Myometrial cell (primary cell): ENCODE data around the genes DLD, PNPLA8, LRRN3 and GPR85.

GRCh38 chr7:107595117-107595731, 15.2 kb downstream of the BCAP29 start:
- RAMPAGE, long total RNA, result no peak

DNA sequence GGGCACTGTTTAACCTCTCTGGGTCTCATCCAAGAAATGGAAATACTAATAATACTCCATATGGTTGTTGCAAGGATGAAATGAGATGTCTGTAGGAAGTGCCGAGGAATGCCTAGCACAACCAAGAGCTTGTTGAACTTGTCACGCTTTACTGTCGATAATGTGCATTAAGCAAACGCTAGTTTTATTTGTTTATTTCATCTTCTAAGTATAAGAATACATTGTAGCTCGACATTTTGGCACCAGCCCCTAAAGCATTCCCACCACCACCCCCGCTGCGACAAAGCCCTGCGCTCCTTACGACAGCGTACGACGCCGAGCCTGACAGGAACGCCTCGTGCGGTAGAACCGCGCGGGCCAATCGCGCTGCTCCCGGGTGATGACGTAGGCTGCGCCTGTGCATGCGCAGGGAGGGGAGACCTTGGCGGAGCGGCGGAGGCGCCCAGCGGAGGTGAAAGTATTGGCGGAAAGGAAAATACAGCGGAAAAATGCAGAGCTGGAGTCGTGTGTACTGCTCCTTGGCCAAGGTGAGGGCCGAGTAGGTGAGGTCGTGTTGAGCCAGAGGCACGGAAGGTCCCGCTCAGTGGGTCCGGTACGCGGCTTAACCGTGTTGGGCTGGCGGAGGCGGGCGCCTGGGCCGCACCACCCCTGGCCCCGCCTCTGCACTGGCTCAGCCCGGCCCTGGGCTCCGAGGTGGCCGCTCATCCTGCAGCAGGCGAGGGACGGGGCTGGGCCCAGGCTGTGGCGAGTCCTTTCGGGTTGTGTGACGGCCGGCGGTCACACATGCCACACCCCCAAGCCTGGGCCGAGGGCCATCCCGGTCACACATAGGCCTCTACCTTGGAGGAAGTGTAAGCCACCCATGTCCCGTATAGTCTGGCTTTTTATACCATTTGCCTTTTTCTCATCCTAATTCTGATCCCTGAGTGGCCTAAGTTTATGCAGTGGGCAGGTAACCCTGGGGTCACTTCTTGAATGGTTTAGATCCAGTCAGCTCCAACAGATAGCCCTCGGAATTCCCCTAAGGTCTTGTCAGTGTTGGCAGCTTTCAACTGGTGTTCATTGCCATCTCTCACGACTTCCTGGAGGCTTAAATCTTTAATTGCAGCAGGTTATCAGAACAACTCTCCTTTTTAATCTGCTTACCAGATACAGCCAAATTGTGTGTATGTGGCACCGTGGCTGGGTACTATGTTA, at the start of gene DLD:
Gene DLD, plus strand, starts transcription at position 421 of the 1,197 bp plus-strand sequence.
- RAMPAGE, long total RNA, result start-site peak on the plus strand centred at position 430 of the sequence, 44 bp wide, 1,680 and 2,262 reads in 2 replicates

DNA sequence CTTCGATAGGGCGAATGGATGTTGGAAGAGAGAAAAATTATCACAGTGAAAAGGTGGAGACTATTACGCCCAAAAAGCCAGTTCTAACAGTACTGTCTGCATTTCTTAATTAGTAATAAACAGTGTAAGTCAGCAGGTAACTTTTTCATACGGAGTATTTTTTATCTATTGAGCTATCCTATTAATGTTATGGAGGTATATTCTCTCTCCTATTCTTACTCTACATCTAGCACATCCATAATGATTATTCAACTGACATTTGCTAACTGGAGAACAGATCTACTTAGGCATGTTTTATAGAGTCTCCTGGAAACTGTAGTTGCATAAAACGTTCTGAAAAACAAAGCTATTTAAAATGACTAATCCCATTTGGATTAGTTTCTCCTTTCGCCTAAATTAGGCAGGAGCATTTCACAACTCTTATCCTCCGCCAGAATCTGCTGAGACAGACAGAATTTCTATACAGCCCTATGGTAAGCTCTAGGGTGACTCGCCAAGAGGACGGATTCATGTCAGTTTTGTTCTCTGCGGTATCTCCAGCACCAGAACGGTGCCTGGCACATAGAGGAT, 44.4 kb downstream of the LAMB1 start:
- RAMPAGE, long total RNA, result no peak

DNA sequence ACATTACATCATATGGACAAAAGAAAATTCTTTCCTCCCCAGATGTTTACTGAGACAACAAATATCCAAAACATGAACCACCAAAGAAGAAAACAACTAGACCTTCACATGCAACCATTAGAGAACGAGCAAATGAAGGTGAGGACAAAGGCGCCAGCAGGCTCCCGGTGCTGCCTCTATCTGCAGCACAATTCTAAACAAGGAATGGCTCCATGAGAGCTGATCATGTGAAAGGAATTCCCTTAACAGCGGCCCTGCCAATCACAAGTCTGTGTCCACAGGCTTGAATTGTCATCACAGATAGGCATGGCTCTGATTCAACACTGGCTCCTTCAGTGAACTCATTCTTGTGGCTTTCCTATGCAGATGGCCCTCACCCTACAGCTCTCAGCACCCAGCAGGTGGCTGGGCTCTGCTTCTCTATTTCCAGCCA, 36.3 kb downstream of the LAMB1 start:
- RAMPAGE, long total RNA, result no peak

DNA sequence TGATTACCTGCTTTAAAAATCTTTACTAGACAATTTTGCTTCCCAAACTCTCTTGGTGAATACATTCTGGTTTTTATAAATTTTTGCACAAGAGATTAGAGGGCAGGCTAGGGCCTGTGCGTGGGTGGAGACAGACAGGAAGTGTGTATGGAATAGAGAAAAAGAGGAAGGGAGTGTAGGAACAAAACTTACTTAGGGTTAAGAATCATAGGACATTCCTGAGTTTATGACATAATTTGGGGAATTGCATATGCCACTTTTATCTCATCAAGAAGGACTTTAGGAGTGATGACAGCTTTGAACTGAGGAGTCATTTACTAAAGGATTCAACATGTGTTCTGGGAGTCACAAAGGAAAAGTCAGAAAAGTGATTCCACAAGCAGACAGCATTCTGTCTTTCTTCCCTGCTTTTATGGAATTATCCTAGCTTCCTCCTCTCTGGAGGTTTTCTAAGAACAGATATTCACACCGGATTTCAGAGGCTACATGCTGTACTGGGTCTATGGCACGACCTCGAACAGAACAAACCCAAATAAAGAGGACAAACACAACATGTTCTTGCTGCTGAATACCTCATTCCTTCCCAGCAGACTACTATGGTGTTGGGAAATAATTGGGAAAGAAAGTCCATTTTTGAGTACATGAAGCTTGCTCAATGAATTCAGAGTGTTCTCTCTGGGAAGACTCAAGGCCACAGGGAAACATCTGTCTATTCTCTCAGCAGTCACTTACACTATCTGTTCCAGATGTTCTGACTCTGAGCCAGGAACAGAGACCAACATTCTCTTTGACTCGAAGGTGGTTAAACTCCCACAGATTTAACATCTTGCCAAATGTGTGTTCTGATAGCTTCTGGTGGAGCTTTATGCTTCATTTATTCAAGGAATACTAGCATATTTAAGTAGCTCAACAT, 31.1 kb downstream of the LAMB1 start:
- RAMPAGE, long total RNA, result no peak

DNA sequence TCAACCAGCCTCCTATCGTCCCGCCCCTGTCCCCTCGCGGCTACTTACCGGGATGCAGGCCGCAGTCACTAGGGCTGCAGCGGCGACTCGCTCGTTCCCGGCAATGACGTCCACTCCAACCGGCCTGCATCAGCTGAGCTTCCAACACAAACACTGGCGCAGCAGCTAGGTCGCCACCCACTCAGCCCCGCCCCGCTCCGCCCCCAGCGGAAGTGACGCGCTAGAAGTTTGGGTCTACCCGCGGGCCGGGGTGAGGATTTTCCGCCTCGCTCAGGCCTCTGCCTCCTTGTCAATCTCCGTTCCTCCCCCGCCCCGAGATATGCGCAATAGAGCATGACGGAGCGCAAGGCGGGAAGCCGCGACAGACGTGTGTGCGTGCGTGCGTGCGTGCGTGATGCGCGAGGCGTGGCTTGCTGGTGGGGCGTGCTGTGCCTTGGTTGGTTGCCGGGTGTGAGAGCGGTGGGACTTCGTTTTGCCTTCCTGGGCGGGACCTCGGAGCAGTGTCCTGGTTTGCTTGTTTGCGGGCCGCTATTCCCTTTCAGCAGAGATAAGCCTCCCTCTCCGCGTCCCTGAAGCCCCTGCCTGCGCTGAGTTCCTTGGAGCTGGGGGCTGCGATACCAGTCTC, at the start of gene PNPLA8:
Gene PNPLA8, minus strand, starts transcription at position 155 of the 625 bp plus-strand sequence.
- RAMPAGE, long total RNA, result start-site peak on the minus strand centred at position 119 of the sequence, 60 bp wide, 98 and 110 reads in 2 replicates

DNA sequence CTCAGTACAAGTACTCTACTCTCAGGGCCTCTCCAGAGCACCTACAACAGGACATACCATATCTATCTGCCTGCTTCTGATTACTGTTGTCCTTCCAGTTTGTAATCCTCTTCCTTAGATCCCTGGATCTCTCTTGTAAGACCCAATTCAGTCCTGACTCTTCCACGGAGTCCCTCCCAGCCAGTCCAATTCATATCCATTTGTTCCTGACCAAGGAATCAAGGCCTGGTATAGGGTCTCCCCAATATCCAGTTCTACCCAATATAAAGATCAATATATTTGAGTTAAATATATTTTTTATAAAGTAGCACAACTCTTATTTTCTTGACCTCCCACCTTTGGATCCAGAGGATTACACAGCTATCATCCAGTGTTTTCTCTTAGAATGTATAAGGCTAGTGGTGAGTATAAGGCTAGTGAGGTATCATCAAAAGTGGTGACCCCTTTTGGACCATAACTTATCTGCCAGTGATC, 416.1 kb upstream of the LRRN3 start:
- RAMPAGE, long total RNA, result no peak

DNA sequence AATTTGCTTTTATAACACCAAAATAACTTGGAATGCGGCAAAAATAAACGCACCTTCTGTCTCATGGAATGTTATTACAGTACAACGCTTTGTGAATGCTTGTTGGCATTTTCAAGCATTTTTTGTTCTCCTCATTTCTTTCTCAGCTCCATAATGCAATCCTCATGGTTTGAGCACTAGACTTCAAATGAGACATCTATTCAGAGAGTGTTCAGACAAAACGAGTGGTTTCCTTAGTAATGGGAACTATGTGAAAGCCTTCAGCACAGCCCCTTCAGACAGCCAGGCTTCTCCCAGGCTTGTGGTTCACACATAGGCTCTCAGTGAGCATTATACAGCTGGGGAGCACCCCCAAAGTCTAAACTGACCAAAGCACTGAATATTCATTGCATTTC, 8.6 kb upstream of the LRRN3 start:
- RAMPAGE, long total RNA, result no peak

DNA sequence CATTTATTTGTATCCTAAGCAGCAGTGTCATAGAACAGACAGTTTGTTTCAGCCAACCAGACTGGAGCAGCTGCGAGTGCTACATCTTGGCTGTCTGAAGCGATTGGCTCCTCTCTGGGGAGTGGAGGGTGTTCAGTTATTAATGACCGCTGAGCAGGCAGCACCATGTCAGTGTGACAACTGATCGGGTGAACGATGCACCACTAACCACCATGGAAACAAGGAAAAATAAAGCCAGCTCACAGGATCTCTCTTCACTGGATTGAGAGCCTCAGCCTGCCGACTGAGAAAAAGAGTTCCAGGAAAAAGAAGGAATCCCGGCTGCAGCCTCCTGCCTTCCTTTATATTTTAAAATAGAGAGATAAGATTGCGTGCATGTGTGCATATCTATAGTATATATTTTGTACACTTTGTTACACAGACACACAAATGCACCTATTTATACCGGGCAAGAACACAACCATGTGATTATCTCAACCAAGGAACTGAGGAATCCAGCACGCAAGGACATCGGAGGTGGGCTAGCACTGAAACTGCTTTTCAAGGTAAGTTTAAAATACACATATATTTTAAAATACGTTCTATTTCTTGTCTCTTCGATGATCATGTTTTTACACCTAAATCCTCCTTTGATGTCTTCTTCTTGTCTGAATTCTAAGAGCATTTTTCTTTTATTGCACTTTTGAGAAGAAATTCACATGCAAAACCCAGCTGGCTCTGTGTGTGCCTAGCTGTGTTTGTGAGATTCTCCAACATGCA, at the start of gene LRRN3:
Gene LRRN3, plus strand, starts transcription at position 168 of the 759 bp plus-strand sequence.
- RAMPAGE, long total RNA, result no peak

DNA sequence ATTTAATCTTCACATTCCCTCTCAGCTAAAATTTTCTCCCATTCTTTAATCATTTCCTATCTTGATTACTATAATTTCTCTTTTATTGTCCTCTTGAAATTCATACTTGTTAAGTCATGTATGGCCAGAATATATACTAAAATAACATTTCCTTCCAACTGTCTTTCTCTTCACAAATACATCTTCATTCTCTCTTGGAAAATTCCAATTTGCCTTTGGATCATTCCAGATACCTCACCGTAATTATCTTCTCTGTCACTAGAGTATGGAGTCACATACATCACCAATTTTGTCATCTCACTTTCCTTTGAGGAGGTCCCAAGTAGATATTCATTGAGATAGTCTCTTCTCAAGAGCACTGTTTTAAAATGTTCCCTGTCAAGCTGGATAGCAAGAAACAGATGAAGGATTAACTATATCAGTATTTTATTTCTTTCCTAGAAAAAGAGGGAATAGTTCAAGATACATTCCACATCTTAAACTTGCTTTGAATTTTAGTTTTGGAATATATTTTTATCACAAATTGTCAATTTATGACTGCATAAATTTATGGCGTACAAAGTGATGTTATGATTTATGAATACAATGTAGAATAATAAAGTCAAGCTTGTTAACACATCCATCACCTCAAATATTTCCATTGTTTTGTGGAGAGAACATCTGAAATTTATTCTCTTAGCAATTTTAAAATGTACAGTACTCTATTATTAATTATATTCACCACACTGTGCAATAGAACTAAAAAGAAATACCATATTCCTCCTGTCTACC, 125.1 kb downstream of the LRRN3 start:
- RAMPAGE, long total RNA, result no peak

DNA sequence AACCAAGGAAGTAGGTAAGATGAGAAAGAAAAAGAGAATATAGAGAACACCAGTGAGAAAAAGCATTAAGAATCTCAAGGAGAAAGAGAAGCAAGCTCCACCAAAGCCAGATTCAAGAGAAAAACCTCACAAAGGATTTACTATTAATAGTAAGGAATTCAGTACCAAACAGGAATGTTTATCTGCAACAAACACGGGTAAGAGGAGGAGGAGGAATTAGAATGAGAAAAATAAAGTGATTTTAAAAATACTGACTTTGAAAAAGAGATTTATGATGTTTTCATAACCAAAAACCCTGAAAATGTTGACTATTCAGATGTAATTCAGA, 311.3 kb upstream of the IMMP2L start:
- RAMPAGE, long total RNA, result no peak

- RAMPAGE, long total RNA, result no peak
Observed at GRCh38 chr7:112238802-112239399, 32.4 kb downstream of the ZNF277 start.

DNA sequence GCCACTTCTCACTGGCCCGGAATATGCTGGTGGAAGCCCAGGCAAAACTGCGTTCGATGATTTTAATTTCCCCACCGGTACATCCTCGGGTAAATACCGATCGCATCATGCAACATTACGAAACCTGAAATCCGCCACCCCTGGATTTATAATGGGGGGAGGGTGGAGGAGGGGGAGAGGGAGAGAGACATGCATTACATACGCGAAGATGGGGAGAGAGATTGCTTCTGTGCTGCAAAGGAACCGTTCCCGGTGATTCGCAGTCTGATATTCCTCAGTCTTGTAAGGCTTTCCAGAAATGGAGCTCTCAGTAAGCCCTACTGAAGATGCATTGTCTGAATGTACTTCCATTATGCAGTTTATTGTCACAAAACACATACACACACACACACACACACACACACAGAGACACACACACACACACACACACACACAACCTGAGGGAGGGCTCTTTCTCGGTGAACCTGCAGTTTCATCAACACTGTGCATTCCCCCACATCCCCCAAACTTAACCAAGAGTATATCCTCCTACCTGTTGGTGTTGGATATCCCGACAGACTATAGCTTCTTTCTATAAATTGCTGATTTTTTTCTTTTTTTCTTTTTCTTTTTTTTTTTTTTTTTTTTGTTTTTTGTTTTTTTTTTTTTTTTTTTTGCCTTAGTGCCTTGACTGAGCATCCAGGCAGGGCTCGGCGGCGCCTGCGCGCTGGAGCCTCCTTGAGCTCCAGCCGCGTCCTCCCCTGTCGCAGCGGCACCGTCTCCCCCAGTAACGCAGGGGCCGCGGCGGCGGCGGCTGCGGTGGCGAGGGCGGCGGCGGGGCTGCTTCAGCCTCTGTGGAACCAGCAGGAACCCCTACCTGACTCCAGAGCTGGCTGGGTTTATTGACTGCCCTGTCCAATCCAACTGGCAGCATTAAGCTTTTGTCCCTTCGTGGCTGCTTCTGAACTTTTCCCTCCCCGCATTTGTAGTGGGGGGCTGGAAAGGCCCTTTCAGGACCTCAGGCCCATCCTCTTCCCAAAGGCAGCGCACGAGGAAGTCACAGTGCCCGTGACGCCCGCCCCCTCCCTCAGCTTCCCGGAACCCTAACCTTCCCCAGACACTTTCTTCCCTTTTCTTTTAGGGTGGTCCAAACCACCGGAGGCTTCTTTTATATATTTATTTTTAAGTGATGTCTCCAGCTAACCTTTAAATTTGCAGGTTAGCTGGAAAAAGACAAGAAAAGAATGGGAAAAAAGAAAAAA, at the start of gene GPR85:
Gene GPR85, minus strand, starts transcription at position 1,038 of the 1,241 bp plus-strand sequence.
- RAMPAGE, long total RNA, result no peak

GRCh38 chr7:113593033-113593488, 325.7 kb downstream of the PPP1R3A start:
- RAMPAGE, long total RNA, result no peak

GRCh38 chr7:114924018-114924363, 2.1 kb downstream of the MDFIC start:
- RAMPAGE, long total RNA, result no peak

GRCh38 chr7:114931832-114932092, 9.9 kb downstream of the MDFIC start:
- RAMPAGE, long total RNA, result no peak

DNA sequence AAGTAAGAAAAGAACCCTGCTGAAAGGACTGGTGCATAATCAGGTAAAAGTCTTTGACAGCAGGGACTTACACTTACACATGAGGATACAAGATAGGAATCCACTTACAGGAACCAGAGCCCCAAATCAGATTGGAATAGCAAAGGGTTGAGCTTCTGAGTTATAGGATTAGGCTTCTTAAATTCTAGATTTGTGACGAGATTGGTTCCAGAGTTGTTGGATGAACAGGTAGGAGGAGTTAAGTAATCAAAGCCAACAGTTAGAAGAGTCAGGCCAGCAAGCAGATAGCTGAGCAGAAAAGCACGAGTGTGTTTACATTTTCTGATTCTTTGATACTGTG, 166.9 kb downstream of the MDFIC start:
- RAMPAGE, long total RNA, result no peak

- RAMPAGE, long total RNA, result no peak
Observed at GRCh38 chr7:116409010-116409437, 90.5 kb upstream of the CAV2 start.

- RAMPAGE, long total RNA, result no peak
Observed at GRCh38 chr7:116501302-116501905, 1.9 kb downstream of the CAV2 start.

- RAMPAGE, long total RNA, result no peak
Observed at GRCh38 chr7:116536033-116536637, 11.3 kb downstream of the CAV1 start.